Frontal cortex (tissue), 2 donors: Measurements from ENCODE around the genes CD5, VWCE and DAGLA.

- RAMPAGE, long total RNA = no peak
These were observed 33.5 kb downstream of the CD6 start for GRCh38 chr11:61004751-61005520.

DNA sequence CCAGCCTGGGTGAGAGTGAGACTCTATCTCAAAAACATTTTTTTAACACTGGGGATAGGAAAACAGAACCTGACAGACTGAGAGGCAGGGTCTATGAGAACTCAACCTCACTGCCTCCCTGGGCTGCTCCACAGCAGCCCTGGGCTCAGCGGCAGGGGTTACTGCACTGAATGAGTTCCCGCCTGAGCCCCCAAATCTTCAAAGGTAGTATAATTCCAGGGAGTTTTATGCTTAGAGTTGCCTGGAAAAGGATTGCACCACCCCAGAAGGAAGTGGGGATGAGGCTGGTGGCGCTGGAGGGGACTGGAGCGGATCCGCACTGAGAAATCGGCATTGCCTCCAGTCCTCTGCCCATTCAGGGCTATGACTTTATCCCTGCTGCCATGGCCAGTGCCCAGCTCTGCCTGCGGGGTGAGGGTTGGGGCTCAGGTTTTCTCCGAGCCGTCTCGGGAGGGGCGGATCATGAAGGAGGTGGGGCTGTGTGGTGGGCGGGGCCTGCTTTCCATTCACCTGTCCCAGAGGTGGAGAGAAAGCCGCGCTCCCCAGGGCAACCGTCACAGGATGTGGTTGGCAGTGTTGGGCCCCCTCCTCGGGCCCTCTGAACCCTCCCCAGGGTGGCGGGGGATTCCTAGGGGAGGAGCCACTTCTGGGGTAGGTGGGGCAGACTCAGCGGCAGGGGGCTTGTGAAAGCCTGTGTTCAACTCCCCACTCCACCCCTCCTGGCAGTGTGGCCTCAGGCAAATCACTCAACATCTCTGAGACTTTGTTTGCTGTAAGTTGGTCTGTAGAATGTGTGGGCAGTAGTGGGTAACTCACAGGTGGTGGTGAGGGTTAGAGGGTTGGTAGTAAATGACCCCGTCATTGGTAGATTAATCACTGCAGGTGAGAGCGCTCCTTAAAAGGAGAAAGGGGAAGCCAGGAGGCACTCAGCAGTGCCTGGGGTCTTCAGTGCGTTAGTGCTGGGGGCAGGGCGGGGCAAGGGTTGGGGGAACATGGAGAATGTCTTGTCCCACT is 50.1 kb downstream of the CD6 start:
- RAMPAGE, long total RNA = no peak

DNA sequence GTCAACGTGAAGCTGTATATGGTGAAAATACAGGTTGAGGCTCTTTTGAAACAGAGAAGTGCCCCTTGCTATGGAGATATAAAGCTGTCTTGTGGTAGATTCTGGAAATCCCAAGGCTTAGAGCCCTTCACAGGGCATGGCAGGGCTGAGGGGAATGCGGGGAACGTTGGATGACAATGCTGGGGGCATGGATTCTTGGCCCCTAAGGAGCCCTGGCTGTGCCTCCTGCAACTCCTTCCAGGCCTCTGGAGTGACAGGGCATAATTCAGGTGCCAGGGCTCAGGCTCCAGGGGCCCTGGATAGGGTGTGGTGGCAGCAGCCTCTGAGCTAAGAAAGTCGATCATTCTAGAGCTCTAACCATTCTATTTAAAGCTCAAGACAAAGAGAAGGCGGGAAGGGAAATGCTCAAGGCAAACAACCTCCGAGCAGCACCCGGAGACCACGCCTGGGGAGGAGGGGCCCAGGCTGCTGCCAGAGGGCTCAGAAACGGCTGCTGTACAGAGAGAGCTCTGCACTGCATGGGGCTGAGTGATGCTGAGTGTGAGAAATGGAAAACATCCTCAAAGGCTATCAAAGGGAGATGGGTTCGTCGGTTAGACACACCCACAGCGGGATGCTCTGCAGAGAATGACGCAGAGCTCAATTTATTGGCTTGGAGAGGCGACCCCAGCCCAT is 60.2 kb upstream of the CD5 start:
- RAMPAGE, long total RNA = no peak

DNA sequence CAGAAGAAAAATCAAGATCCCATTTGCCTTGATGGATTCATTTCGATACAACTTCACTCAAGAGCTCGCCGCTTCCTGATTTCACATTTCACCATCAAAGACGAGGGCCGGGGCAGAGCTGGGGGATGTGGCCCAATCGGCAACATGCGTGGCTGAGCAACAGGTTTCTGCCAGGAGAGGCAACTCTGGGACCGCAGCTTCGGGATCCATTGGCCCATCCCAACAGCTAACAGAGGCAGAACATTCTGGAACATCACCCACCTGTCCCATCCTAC is 36.3 kb upstream of the CD5 start:
- RAMPAGE, long total RNA = no peak

GRCh38 chr11:61101950-61102649 is at the start of gene CD5:
TSS of gene CD5 (plus strand) at chr11:61102489.
- RAMPAGE, long total RNA = no peak

DNA sequence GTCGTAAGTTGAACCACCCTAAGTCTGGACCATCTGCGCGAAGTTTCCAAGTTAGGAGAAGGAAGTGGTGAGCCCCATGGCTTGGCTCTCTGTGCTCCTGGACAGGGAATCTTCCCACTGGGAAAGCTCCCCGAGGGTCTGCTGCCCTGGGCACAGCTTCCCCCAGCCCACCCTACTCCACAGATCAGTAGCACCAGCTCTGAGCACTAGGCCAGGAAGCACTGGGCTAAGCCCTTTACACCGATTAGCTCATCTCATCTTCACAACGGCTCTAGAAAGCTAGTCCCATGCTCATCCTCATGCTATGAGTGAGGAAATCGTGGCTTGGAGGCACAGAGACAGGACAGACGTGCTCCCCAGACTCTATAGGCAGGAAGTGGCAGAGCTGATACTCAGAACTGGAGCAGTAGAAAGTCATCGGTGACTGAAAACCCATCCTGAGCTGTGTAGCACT is 9.4 kb downstream of the CD5 start:
- RAMPAGE, long total RNA = no peak

- RAMPAGE, long total RNA = no peak
These were observed at the start of gene VWCE for GRCh38 chr11:61294729-61295843. TSS of gene VWCE (minus strand) at chr11:61295316.

DNA sequence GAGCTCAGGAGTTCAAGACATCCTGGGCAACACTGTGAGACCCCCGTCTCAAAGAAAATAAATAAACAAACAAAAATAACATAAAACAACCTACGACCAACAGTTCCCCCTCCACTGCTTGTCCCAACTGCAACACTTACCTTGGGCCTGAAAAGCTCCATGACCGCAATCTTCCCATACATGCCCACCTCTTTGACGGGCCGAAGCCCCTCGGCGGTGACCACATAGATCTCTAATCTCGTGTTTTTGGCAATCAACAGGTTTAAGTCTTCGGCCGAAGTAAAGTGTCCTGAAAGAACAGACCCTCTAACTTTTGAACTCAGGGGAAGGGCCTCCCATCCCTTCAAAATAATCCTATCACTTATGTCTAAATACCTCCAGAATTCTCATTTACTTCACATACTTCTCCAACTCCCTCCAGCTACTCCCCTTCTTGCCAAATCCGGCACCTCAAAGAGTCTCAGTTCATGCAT is 1.5 kb downstream of the DDB1 start:
- RAMPAGE, long total RNA = no peak

DNA sequence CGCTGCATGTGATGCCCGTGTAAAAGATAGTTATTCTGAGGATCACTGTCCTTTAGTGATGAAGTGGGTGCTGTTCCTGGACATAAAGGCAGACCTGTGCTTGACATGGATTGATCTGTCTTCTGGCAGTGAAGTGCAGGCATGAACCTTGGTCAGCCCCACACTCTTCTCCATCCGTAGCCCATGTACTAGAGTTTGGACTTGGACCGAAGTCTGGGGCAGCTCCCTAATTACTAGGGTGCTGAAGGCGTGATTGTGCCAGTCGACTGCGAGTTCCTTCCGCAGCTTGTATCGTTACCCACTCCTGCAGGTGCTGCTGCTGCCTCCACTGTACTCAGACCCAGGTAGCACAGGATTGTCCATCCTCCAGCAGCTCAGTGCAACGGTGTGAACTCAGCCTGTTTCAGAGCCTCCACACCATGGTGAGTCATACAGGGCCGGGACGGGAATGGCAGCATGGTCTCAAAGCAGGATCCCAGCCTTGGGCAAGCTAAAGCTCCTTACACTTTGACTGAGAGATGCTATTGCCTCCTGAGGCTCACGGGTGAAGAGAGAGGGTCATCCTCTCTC is 1.4 kb downstream of the TKFC start:
- RAMPAGE, long total RNA = no peak

DNA sequence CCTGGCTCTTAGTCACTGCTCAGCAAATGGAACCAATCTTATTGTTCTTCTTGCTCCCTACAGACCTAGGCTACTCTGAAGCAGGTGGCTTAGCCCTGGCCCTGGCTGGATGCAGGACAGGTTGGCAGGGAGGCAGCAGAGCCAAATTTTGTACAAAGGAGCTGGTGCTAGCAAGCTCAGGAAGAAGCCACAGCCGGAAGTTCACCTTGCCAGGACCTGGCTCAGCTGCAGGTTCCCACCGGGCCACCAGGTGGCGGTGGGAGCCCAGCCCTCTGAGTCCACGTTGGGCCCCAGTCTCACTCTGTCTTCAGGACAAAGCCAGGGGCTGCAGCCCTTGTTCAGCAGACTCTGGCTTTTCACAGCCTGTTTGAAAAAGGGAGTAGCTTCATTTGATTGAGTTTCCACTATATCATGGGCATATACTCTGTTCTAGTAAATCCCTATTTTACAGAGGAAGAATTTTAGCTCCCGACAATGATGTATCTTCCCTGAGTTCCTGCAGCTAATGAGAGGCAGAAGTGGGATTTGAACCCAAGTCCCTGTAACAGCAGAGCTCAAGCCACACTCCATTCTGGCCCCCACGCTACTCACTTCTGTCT is 3.2 kb downstream of the TKFC start:
- RAMPAGE, long total RNA = no peak

- RAMPAGE, long total RNA = no peak
These were observed 3.8 kb upstream of the PPP1R32 start for GRCh38 chr11:61477122-61477523.

DNA sequence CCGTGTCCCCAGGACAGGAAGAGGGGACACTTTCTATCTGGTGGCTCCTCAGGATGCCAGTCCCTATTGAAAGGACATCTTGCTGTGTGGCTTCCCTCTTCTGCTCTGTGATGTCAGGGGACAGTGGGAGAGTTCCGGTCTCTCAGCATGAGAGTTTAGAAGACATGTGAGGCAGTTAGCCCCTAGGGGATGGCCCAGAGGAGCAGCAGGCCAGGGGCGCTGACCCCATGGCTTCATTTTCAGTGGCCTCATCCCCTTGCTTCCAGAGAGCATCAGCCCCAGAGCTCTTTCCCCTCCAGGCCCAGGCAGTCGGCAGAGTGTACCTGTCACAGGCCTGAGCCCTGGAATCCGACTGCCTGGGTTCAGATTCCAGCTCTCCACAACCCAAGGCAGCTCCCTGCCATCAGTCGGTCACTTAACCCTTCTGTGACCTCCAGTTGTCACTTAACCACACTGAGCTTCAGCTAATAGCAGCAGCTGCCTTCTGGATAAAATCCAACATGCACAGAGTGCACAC is 13.5 kb downstream of the PPP1R32 start:
- RAMPAGE, long total RNA = no peak

- RAMPAGE, long total RNA = no peak
These were observed 21.1 kb downstream of the LRRC10B start for GRCh38 chr11:61529336-61530306.

DNA sequence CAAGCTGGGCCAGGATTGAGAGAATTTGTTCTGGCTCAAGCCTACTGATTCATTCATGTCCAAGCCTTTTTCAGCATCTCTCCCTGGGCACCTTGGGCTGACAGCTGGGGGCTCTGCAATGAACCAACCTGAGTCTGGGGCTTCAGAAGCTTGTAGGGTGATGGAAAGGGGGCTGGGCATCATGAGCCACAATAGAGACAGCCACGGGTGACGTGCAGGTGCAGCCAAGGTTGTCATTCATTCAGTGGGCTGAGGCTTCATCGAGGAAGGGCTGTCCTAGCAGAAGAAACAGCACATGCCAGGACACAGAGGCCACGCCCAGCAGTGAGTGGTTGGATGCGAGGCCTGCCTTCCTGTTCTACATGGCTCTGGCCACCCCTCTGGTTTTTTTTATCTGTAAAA is 19.9 kb upstream of the SYT7 start:
- RAMPAGE, long total RNA = no peak

GRCh38 chr11:61626550-61627249 is 45.8 kb upstream of the SYT7 start:
- RAMPAGE, long total RNA = no peak

- RAMPAGE, long total RNA = no peak
These were observed at the start of gene DAGLA for GRCh38 chr11:61679780-61680736. TSS of gene DAGLA (plus strand) at chr11:61680391.

GRCh38 chr11:61834304-61834988 is 6.3 kb downstream of the FADS2 start:
- RAMPAGE, long total RNA = no peak

- RAMPAGE, long total RNA = no peak
These were observed 23.1 kb downstream of the FADS2 start for GRCh38 chr11:61850995-61851749.

DNA sequence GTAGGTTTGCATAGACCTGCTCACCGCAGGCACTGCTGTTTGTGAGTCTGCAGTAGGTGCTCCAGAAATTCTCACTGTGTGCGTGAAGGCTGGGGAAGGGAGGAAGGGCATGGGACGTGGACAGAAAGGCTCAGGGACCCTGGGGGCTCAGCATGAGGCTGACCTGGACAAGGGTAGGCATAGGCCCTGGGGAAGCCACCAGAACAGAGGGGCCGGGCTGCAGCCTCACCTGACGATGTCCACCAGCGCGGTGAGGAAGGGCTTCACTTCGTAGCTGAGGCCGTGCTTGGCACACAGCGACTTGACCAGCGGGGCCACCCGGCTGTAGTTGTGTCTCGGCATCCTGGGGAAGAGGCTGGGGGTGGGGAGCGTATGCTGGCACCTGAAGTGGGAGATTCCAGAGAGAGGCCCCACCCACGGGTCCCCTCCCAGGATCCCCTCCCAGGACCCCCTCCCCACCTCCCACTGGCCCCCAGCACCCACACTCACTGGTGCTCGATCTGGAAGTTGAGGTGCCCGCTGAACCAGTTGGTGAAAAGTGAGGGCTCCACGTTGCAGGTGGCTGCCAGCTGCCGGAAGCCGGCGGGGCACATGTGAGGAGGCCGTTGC is 15.6 kb downstream of the FADS3 start:
- RAMPAGE, long total RNA = no peak

DNA sequence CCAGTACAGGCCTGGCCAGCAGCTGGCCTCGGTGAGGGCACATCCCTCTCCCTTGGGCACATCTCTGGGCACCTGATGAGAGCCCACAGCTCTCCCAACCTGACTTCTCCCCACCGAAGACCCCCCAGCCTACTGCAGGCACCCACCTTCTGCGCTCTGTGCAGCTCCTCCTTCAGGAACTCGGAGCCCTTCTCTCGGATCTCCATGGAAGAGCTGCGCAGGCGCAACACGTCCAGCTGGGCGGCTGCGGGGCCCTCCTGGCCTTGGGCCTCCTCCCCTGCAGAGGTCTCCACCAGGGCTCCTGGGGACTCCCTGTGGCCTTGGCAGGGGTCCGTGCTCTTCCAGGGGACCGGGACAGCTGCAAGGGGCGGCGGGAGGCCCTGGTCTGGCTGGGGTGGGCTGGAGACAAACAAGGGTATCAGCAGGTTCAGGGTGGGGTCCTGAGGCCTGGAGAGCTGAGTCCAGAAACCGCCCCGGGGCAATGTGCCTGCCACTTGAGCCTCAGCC is 9.4 kb downstream of the RAB3IL1 start:
- RAMPAGE, long total RNA = no peak